Gallbladder (tissue), 1 donor: ENCODE results near the gene YJEFN3.

DNA sequence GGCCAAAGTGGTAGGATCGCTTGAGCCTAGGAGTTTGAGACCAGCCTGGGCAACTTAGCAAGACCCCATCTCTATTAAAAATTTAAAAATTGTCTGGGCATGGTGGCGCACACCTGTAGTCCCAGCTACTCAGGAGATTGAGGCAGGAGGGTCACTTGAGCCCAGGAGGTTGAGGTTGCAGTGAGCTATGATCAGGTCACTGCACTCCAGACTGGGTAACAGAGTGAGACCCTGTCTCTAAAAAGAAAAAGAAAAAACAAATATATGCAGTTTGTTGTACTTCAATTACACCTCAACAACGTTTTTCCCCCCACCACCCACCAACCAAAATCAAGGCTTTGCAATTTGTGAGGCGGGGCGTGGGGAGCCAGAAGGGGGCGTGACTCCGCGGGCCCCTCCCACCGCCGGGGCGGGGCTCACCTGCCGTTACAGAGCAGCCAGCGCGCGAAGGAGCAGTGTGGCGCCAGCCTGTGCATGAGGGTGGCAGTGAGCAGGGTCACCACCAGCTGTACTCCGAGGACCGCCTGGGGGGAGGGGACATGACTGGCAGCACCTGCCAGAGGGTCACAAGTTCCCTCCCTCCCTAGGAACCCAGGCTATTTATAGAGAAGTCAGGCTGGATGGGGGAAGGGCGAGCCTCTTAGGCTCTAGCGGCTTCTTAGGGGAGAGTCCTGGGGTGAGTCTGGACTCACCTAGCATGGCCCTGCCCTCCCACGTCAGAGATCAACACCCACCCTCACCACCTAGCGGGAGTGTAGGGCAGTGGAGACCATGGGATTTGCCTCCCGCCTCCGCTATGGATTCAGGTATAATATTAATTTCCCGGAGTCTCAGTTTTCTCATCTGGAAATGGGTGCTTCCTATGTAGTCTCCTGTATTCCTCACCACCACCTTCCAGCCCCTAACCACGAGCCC lies 3.7 kb downstream of the TMEM161A start:
- PRO-cap = no peak

- PRO-cap = no peak
Measured at GRCh38 chr19:19160265-19161445, 9.4 kb downstream of the MEF2B start.

DNA sequence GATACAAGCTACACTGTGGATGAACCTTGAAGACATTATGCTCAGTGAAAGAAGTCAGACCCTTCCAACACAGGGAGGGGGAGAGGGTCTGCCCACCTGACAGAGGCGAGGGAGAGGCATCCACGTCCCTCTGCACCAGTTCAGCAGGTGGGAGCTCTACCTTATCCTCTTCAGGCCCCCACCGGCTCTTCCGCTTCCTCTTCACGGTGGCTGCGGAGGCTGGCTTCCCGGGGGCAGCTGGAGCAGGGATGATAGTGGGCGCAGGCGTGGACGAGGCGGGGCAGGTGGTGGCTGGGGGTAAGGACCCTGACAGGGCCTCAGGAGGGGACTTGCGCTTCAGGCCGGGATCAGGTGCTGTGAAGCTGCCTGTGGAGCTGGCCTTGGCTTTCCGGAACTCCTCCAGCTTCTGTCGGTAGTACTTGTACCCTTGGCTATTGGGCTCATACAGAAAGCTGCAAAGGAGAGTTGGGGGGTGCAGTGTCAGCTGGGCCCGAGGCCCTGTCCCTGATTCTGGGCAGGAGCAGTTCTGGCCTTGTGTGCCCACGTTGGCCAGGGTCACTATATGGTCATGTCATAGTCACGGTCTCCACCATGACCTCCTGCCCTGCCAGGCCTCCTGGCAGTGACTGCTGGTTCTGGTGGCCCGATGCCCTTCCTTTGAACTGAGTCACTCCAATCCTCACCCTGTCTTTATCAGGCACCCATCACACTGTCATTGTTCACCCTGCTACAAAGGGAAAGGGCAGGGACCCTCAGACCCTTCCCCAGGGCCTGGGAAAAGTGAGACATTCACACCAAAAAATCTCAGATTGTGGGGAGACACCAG lies 23.2 kb downstream of the SUGP1 start:
- PRO-cap = unidirectional peak, minus-strand start at position 411 of the sequence

- PRO-cap = no peak
Measured at GRCh38 chr19:19319818-19320286, 457 bp downstream of the SUGP1 start.

- PRO-cap = no peak
Measured at GRCh38 chr19:19355791-19356973, 35.6 kb downstream of the MAU2 start.

DNA sequence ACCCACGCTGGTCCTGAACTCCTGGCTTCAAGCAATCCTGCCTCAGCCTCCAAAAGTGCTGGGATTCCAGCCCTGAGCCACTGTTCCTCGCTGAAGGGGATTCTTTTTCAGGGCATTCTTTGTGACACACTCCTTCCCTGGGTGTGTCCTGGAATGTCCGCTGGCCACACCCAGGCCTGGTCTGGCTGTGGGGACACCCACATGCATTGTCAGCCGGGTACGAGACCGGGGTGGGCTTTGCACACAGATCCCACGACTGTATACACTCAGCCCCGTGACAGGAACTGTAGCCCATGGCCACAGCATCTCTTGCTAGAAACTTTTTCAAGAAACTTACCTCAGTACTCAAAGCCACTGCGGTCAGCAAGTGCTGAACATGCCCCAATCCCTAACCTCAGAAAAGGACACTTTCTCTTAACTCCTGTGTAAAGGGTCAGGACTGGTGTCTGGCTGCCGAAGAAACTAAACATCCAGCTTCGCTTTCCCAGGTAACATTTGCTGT lies 34.3 kb upstream of the GATAD2A start:
- PRO-cap = no peak

GRCh38 chr19:19403045-19403917 lies 2.2 kb upstream of the GATAD2A start:
- PRO-cap = no peak

DNA sequence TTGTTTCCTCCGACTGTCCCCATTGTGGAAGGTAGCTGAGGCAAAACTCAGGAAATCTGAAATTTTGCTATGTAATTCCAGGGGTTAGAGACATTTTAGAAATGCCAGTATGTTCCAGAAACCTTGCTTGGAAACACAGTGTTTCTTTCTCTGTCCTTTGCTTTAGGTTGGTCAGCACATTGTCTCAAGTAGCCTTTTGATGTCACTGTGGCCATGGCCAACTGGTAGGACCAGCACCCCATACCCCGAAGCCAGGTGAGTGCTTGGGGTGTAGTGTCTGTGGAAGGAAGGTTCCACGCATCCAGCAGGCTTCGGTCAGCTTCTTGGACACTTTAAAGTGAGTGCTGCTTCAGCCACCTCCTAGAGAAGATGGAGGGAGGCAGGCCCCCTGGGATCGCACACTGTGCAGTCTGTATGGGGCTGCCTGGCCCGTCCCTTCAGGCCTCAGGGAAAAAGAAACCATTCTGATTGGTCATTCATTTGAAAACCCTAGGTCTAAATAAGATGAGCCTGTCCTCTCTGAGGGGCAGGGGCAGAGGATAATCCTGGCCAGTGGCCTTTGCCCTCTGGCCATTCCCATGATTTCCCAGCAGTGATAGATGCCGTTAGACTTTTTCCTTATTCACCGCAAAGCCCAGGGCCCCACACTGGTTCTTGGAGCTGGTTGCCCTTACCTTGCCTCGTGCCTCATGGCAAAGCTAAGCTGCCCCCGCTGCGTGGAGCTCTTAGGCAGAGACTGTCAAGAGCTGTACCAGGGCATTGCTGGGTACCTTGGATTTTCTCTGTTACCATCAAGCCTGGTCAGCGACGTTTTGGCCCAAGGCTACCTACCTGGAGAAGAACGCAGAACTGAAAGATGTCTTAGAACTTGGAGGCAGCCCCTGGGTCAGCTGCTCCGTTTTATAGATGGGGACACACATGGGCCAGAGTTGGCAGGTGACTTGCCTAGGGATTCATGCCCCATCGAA lies 30.8 kb downstream of the GATAD2A start:
- PRO-cap = no peak

GRCh38 chr19:19461785-19462875 lies 53.2 kb downstream of the TSSK6 start:
- PRO-cap = no peak

- PRO-cap = no peak
Measured at GRCh38 chr19:19464972-19465979, 50.1 kb downstream of the TSSK6 start.

DNA sequence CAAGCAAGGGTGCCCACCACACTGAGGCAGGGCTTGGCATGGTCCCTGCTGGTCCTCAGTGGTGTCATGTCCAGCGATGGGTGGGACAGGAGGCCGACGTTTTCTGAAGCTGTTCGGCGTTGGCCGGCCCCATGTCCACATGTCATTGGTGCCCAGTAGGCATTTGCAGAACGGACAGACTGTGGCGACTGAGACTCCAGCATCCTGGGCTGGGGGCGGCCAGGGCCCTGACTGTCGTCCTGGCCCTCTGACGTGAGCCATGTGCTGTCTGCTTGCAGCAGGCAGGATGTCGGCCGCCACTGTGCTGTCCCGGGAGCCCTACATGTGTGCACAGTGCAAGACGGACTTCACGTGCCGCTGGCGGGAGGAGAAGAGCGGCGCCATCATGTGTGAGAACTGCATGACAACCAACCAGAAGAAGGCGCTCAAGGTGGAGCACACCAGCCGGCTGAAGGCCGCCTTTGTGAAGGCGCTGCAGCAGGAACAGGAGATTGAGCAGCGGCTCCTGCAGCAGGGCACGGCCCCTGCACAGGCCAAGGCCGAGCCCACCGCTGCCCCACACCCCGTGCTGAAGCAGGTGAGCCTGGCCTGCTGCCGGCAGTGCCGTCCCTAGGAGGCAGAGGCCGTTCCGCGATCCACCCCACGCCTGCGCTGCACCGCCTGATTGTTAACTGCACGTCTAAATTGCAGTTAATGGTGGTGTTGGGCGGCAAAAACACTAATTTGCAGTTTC lies 14.3 kb downstream of the TSSK6 start:
- PRO-cap = no peak

DNA sequence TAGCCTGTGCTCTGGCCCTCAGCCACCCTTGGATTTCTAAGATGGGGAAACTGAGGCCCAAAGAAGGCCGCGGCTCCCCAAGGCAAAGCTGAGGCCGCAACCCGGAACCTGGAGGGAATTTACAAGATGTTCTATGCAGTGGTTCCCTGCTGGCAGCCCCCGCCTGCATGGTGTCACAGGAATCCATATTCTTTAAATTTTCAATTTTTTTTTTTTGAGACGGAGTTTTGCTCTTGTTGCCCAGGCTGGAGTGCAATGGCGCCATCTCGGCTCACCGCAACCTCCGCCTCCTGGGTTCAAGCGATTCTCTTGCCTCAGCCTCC lies 525 bp downstream of the NDUFA13 start:
- PRO-cap = no peak

DNA sequence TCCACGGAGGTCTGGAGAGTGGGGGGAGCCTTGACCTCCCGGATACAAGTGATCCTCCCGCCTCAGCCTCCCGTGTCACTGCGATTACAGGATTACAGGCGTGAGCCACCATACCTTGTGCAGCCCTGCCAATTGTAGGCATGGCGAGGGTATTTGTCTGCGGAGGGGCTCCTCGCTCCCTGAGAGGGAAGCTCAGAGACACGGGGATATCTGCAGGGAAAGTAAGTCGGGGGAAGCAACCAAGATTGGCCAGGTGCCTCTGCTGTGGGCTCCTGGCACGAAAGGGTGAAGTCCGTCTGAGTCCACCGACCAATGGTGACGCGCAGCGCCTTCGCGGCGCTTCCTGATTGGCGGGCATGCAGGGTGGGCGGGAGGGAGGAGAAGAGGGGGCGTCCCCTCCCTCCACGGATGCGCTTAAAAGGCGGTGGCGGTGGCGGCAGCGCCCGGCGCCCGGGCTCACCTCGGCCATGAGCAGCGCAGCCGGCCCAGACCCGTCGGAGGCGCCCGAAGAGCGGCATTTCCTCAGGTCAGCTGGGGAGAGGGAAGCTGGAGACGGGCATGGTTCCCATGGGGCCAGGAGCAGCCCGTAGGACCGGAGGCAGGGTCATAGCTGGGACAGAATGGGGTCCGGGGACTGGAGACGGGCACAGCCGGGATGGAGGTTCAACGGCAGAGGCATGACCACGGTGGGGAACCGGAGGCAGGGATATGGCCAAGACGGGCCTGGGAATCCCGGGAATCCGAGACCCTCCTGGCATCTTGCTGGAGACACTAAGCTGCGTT lies at the start of gene YJEFN3:
TSS of gene YJEFN3 (plus strand) at position 446 of the 783 bp plus-strand sequence.
- PRO-cap = no peak

GRCh38 chr19:19538545-19538874 lies 445 bp downstream of the CILP2 start:
- PRO-cap = no peak

- PRO-cap = unidirectional peak, minus-strand start at chr19:19541211; unidirectional peak, minus-strand start at chr19:19541264
Measured at GRCh38 chr19:19541096-19541342, 3.0 kb downstream of the CILP2 start.

DNA sequence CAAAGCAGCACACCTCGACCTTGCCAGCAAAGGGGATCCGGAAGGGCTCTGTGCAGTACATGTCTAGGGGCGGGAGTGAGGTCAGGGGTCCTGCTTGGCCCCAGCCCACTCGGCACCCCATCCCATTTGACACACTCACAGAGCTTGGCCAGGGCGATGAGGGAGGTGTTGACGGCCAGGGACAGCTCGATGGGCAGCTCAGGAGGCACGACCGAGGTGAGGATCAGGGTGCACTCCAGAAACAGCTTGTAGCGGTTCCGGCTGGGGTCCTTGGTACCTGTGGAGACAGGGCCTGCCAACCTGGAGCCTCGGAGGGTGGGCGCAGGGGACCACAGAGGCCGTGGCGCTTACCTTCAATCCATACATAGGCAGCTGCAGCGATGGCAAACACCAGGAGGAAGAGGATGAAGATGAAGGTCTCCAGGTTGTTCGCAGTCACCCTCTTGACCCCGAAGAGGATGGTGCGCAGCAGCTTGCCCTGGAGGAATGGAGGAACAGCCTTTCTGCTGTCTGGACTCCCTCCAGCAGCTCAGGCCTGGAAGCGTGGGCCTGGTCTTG lies 8.2 kb downstream of the ATP13A1 start:
- PRO-cap = no peak

DNA sequence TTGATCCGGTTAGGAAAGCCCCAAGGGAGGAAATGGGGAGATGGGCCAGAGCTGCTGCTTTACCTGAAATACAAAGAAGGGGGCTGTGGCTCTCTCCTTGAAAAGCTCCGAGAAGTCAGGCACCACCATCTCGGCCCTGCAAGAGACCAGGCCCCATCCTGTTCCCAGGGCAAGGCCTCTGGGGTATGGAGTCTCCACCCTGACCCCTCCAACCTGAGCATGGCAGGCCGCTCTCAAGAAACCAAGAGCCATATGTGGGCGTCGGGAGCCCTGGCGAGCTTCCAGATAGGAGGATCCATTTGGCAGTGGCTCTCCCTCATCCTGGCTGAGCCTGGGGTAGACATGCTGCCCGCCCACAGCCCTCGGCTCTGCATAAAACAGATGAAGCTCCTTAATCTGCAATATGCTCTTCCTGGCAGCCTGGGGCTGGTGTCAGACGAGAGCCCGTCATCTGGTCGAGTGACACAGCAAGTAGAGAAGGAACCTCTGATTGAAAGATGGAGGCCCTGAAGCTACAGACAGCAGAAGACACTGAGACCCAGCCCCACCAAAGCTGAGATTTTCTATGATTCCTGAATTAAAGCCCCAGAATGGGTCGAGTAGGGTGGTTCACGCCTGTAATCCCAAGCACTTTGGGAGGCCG lies 6.1 kb downstream of the ATP13A1 start:
- PRO-cap = no peak

- PRO-cap = unidirectional peak, minus-strand start at chr19:20238440
Measured at GRCh38 chr19:20237632-20238805, 71.0 kb downstream of the ZNF486 start.

DNA sequence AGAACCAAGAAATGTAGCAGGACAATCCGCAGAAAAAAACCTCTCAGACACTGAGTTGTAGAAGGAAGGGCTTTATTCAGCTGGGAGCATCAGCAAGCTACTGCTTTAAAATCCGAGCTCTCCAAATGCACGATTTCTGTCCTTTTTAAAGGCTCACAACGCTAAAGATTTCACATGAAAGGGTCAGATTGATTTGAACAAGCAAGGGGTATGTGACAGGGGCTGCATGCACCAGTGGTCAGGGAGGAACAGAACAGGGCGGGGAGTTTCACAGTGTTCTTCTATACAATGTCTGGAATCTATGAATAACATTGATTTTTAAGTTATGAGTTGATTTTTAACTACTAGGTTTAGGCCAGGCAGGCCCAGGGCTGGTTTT lies 133.5 kb downstream of the ZNF737 start:
- PRO-cap = no peak

- PRO-cap = unidirectional peak, plus-strand start at chr19:20664540
Measured at GRCh38 chr19:20664386-20664912, 3.1 kb upstream of the ZNF626 start.